HL-60 (cell line): ENCODE measurements around the genes SLFN12L and TBC1D3I.

GRCh38 chr17:33981914-33982477 is 273.1 kb upstream of the CCL2 start:
- RRBS: no CpG with 5 or more reads among the region's 4 CpGs

- RRBS: no CpG with 5 or more reads among the region's 4 CpGs
These were observed 1.0 kb upstream of the CCL2 start for GRCh38 chr17:34253996-34254555.

DNA sequence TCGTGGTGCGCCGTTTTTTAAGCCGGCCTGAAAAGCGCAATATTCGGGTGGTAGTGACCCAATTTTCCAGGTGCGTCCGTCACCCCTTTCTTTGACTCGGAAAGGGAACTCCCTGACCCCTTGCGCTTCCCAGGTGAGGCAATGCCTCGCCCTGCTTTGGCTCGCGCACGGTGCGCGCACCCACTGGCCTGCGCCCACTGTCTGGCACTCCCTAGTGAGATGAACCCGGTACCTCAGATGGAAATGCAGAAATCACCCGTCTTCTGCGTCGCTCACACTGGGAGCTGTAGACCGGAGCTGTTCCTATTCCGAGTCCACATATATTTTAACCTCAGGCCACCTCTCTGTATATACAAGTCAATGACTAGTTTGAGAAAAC is 12.6 kb downstream of the CCL11 start:
- RRBS: no CpG with 5 or more reads among the region's 23 CpGs

GRCh38 chr17:34998086-34999113 is 18.1 kb downstream of the LIG3 start:
- RRBS: no CpG with 5 or more reads among the region's 13 CpGs

GRCh38 chr17:35021470-35022173 is 41.3 kb downstream of the LIG3 start:
- RRBS: no CpG with 5 or more reads among the region's 10 CpGs

- RRBS: no CpG with 5 or more reads among the region's 2 CpGs
These were observed 16.5 kb downstream of the RFFL start for GRCh38 chr17:35047070-35047428.

DNA sequence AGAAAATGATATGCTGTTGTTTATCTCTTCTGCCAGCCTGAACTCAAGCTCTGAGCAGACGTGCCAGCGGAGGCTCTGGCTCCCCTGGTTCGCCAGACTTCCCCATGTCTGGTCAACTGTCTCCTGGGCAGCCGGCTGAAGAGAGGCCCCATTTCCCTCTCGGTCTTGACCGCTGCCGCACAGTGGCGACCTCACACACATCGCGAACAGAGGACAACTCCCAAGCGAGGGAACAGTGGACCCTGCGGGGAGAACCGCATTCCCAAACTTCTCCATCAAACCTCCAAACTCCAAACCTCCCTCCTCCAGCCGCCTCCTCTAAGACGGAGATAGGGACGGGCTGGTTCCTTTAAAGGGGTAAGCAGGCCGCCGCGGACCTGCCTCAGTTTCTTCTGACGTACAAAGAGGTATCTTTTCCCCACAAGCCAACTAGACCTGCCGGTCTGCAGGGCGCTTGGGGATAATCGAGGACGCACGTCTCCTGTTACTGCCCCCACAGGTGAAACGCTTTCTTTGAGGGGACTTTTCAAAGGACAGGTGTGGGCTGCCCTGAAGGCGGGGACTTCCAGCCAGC is 24.9 kb upstream of the RFFL start:
- RRBS: no CpG with 5 or more reads among the region's 27 CpGs

DNA sequence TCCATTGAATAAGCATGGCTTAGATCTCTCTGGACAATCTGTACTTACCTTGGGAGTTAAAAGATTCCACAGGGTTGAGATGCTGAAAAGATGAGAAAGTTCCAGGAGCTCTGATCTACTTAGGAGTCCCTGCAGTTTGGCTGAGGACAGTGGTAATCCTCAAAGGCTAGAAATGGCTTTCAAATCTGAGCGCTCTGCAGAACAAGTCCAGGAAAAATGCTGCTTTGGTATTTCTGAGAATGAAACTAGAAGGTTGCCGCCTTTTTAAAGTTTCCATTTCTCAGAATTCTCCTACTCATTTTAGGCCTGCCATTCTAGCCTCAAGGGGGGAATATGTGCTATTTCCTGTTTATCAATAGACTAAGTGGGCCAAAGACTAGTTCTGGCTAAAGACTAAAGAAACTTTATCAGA is at the start of gene SLFN12L:
TSS of gene SLFN12L (minus strand) at position 154 of the 412 bp plus-strand sequence.
- RRBS: no CpG with 5 or more reads among the region's 2 CpGs

DNA sequence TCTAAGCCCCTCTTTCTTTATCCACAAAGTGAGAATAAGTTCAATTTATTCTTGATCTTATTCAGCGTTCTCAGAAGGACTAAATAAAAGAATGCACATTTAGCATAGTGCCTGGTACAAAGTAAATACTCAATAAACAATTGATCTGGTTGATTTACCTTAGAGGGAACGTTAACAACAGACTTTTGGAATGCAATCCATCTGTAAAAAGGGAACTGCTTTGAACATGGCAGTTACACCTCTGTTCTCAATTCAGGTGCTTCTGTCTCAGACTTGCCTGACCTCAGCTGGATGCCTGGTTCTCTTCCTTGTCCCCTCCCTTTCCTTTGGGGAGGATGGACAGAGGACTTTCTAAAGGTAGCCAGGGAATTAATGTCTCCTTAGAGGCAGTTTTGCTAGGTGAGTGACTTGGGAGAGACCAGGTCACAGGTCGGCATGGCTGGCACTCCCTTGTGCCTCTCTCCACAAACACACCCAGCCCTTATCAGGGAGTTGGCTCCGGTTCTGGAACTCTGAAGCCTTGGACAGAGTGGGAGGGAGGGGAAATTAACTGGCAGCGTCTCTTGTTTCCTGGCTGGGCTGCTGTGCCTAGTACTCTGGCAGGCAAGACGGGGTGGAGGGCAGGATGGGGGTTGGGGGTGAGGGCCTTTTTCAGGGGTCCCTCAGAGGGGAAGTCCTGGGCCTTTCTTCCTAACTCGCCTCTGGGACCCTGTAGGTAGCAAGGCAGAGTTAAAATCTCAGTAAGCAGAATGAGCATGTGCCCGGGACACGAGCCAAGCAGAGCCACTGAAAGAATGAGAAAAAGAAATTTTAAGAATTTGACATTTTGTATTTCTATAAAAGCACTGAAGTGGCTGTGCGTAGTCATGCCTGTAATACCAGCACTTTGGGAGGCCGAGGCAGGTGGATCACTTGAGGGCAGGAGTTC is 12.0 kb downstream of the MMP28 start:
- RRBS: no CpG with 5 or more reads among the region's 11 CpGs

DNA sequence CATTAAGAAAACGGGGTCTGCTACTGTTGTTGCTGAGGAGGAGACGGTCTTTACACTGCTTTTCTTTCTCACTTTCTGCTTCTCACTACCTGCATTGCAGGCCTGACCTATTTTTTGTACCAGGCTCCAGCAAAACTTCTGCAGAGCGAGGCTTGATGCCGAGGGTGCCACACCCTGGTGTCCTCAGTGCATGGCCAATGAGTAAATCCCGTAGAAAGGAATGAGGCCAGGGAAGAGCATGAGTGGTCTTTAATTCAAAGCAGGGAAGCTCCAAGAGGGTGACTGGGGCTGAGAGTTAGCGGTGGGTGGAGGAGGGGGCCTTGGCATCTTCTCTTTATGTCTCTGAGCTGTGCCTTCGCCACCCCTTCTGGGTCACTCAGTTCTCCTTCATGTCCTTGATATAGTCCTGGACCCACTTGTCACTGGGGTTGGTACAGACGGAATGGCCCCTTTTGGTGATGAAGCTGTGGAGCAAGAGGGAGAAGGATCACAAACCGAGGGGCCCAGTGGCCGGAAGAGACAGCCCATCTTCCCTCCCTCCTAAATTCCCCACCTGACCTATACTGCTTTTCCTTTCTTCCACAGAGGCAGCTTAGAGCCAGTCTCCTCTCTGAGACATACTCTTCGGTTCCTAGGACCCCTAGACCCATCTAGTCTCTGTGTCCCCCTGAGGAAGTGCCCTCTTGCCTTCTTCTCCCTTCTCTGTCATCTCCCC is 2.3 kb upstream of the CCL16 start:
- RRBS: no CpG with 5 or more reads among the region's 11 CpGs

- RRBS: no CpG with 5 or more reads among the region's 85 CpGs
These were observed 6.3 kb upstream of the TBC1D3B start for GRCh38 chr17:36182504-36183394.

GRCh38 chr17:36264495-36264784 is at the start of gene TBC1D3I:
TBC1D3I (minus strand) TSS chr17:36264570.
- RRBS: no CpG with 5 or more reads among the region's 9 CpGs

GRCh38 chr17:36568962-36569236 is 22.8 kb upstream of the DHRS11 start:
- RRBS: no CpG with 5 or more reads among the region's 7 CpGs

- RRBS: no CpG with 5 or more reads among the region's 4 CpGs
These were observed 72.7 kb downstream of the MRM1 start for GRCh38 chr17:36674112-36674544.

GRCh38 chr17:36721987-36723194 is 121.0 kb downstream of the MRM1 start:
- RRBS: no CpG with 5 or more reads among the region's 58 CpGs

GRCh38 chr17:36727654-36728274 is 126.4 kb downstream of the MRM1 start:
- RRBS: no CpG with 5 or more reads among the region's 13 CpGs

DNA sequence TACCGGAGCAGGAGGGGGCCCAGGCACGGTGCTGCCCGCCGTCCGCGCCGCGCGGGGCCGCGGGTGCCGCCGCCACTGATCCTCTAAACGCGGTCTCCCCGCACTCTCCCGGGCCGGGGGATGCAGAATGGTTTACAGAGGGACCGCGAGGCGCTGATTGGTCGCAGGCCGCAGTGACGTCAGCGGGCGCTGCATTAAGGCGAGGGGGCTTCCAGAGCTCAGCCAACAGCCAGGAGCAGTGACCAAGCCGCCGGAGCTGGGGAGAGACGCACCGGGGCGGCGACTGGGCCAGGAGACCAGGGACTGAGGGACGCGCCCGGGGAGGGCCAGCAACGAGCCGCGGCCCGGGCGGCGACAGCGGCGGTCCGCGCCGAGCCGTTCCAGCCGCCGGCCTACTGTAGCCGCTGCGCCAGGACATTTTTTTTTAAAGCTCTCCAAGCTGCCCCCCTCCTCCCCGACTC is 684 bp upstream of the LHX1 start:
- RRBS: no CpG with 5 or more reads among the region's 53 CpGs

DNA sequence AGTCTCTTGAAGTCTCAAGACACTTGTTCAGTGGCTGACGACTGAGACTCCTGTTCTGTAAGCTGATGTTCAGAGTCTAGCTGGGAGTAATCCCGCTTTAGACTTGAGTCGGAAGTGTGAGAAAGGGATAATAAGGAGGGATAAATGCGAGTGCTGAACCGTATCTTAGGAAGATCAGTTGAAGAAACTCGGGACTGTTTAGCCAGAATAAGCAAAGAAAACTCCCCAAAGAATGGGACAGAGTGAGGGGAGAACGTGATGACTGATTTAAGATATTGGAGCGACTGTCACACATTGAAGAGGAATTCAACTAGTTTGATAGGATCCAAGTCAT is 873 bp downstream of the AATF start:
- RRBS: no CpG with 5 or more reads among the region's 8 CpGs

DNA sequence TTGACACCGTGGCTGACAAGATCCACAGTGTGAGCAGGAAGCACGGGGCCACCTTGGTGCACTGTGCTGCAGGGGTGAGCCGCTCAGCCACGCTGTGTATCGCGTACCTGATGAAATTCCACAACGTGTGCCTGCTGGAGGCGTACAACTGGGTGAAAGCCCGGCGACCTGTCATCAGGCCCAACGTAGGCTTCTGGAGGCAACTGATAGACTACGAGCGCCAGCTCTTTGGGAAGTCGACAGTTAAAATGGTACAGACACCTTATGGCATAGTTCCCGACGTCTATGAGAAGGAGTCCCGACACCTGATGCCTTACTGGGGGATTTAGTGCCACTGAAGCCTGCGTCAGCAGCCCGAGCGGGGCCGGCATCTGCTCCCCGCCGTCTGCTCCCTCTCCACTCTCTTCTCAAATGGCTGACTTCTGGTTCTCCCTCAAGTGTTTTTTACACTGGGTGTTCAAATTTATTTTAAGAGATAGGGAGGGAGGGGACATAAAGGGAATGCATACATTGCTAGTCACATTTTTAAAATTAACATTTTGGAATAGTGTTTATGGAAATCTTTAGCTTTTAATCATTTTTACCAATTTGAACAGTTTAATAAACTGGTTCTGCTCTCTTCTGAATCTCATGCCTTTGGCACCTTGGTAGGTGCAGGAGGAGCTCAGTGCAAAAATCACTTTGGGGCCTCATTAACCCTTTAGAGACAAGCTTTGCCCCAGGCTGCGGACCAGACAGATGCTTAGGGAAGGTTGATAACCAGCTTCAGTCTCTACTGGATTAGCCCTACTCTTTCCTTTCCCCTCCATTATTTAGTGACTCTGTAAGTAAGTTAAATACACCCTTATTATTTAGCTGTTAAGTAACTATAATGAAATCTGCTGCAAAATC is 23.1 kb downstream of the DUSP14 start:
- RRBS: no CpG with 5 or more reads among the region's 24 CpGs

DNA sequence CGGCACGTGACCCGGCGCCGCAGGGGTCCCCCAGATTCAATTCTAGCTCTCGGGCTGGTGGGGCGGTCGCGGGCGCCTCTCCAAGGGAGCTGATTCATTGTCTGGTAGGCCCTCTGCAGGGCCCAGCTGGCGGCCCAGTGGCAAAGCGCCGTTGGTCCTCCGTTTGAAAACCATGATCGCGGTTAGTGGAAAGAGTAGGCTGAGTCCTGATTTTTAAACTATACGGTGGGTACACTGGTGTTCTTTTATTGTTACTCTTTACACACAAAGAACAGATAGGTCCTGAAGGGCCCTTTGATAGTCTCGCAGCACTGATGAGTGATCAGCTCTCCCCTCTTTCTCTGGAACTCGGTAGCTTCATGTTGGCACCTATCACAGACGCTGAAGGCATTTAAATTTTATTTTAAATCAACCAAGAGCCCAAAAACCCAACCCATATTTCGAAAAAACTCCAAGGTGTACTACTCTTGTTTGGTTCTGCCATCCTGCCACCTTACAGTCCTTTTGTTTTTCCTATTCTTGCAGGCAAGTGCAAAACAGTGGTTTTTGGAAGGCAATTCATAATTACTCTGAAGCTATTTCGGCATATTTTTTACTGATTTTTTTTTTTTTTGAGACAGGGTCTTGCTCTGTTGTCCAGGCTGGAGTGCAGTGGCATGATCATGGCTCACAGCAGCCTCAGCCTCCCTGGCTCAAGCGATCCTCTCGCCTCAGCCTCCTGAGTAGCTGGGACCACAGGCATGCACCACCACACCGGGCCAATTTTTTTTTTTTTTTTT is 500 bp upstream of the SYNRG start:
- RRBS: no CpG with 5 or more reads among the region's 25 CpGs